Helper T cell (primary cell): ENCODE data around the genes NCAM1 and DRD2.

GRCh38 chr11:112960974-112962132 is at the start of gene NCAM1:
NCAM1 (plus strand) TSS chr11:112961420.
- PRO-cap, 2 experiments: no peak in any of the 2 experiments

DNA sequence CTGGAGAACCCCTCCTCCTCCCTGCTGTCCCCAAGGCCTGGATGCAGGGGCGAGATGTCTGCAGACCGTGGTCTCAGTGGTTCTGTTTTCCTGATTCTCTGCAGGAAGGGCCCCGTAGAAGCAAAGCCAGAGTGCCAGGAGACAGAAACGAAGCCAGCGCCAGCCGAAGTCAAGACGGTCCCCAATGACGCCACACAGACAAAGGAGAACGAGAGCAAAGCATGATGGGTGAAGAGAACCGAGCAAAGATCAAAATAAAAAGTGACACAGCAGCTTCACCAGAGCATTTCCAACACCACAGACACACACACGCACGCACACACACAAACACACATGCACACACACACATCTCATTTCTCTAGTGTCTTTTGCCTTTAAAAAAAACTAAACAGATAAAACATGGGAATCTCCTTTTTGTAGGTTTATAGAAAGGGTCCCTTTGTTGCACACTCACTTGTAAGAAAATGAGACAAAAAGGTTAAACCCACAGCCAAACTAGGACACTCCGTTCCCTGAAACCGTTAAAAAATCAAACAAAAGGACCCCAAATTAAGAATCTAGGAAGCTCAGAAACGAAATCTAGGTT is 39.1 kb upstream of the TTC12 start:
- PRO-cap, 2 experiments: no peak in any of the 2 experiments

GRCh38 chr11:113474696-113475508 is at the start of gene DRD2:
DRD2 (minus strand) TSS chr11:113475398.
- PRO-cap, 2 experiments: no peak in any of the 2 experiments

DNA sequence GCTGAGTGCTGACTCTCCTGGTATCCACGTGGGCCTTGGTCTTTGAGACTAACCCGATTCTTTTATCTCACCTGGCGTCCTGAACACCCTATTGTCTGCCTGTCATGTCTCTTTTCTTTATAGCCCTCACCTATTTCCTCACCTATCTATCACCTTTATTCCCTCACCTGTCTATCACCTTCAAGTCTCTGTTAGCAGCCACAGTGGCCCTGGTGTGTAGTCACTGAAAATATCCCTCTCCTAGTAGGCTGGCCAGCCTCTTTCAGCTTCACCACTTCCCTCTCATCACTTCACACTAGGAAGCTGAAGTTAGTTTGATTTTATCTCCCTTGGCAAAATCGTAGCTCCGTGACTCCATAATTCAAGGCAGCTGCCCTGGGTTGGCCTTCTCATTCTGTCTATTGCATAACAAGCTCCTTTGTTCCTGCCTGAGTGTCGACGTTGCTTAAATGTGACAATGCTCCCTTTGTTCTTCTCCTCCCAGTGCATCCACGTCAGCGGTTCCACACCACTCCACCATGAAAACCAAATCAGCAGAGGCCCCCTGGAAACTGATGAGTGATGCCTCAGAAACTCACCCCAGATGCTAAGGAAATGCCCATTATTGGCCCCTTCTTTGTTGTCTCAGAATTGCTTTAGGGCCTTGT is 30.7 kb upstream of the DRD2 start:
- PRO-cap, 2 experiments: no peak in any of the 2 experiments

DNA sequence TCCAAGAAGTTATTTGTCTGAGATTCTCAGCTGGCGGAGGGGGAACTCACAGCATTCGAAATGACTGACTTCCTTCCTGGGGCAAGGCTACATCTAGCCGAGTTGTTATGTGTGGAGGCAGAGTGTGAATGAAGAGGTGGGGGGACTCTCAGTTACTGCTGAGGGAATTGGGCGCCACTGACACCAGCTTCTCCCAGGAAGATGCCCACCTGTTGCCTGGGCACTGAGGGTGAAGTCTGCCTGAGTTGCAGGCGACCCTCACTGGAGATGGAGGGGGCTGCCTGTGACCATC is 5.9 kb downstream of the HTR3A start:
- PRO-cap, 2 experiments: no peak in any of the 2 experiments

DNA sequence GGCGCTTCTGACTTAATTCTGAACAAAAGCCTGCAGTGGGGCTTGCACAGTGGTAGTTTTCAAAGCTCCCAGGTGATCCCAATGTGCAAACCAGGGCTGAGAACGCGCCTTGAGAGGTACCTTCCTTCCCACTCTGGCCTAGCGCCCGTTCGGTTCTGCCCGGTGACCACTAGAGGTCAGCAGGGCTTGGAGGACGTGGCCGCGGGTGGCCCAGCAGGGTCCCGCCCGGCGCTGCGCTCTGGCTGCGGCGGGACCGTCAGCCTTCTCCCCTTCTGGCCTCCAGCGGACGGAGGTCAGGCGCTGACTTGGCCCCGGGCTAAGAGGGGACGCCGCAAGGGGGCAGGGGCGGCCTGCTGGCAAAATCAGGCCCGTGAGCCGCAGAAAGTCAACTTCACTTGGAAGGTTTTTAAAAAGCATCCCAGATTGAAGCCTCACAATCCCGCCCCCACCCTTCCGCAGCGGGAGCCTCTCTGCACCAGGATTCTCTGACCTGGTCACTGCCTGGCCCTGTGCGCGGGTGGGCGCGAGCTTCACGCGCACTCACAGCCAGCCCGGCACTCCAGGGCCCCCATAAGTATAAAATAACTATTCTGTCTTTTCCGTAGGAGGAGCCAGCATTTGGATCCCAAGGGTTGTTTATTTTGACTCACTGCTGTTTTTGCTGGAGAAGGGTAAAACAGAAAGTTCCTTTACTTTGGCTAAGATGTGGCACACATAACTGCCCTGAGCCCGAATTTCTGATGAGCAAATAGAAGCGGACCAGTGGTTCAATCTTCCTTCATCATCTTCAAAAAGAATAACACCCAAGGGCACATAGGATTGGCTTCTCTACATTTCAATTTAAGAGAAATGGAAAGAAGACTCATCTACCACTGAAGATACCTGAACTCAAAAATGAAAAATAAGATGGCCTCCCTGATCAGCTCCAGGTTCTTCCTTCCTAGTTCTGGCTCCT is 23.2 kb upstream of the ZBTB16 start:
- PRO-cap, 2 experiments: no peak in any of the 2 experiments

DNA sequence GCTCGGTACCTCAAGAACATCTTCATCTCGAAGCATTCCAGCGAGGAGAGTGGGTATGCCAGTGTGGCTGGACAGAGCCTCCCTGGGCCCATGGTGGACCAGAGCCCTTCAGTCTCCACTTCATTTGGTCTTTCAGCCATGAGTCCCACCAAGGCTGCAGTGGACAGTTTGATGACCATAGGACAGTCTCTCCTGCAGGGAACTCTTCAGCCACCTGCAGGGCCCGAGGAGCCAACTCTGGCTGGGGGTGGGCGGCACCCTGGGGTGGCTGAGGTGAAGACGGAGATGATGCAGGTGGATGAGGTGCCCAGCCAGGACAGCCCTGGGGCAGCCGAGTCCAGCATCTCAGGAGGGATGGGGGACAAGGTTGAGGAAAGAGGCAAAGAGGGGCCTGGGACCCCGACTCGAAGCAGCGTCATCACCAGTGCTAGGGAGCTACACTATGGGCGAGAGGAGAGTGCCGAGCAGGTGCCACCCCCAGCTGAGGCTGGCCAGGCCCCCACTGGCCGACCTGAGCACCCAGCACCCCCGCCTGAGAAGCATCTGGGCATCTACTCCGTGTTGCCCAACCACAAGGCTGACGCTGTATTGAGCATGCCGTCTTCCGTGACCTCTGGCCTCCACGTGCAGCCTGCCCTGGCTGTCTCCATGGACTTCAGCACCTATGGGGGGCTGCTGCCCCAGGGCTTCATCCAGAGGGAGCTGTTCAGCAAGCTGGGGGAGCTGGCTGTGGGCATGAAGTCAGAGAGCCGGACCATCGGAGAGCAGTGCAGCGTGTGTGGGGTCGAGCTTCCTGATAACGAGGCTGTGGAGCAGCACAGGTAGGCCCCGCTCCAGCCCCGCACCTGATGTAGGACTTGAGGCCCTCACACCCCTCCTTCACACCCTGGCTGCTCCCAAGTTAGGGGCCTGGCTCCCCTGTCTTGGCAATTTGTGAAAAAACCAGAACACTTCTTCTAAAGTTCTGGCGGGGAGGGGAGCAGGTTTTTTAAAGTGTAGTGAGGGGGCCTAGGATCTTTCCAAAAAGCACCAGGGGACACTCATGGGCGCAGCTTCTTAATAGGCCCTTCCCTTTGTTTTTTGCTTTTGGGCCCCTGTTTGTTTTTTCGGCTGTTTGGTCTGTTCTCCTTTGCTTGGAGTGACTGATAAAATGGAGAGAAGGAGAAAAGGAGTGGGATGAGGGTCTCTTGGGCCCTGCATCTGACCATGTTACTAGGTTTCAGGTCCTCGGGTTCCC is 4.7 kb downstream of the ZBTB16 start:
- PRO-cap, 2 experiments: no peak in any of the 2 experiments

DNA sequence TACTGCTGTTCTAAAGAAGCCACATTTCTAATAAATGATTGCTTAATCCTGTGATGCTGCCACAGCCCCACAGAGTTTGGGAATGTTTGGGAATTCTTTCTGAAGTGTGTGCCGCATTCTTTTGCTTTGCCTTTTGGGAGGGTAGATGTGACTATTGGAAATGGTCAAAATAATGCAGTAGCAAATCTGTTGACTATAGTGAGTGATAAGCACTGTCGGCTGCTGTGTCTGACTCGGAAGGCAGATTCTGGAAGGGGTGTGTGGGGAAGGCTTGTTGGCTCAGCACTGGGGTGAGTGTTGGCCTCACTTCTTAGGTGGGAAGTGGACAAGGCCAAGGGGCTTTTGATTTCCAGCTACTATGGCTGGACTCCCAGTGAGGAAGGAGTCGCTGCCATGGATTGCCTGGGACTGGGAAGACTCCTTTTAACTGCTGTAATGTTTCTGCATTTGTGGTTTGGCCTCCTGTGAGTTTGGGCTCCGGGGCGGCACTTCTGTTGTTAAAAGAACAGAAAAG is 20.0 kb downstream of the ZBTB16 start:
- PRO-cap, 2 experiments: no peak in any of the 2 experiments

GRCh38 chr11:114132845-114133312 is 73.4 kb downstream of the ZBTB16 start:
- PRO-cap, 2 experiments: no peak in any of the 2 experiments

DNA sequence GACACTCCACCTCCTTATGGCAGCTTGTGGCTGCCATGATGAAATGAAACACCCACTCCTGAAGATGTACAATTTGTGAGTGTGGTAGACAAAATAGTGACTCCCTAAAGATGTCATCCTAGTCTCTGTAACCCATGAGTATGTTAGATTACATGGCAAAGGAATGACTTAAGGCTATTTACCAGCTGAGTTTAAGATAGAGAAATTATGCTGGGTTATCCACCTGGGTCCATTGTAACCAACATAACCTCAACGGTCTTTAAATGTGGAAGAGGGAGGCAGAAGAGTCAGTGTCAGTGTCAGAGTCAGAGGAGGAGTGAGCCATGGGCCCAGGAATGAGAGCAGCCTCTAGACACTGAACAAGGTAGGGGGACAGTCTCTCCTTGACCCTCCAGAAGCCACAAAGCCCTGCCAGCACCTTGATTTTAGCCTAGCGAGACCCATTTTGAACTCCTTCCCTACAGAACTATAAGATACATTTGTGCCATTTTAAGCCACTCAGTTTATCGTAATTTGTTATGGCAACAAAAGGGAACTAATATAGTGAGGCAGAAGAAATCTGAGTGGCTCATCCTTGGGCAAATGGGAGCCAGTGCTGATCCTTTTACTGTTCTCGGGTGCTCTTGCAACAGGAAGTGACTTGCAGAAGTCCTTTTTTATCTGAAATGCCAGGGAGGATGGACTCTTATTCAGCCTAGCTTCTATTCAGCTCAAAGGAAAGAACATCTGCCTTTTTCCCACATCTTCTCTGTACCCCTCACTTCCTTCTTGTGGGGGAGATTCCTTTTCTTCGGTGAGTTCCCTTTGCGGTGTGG is 75.9 kb downstream of the ZBTB16 start:
- PRO-cap, 2 experiments: no peak in any of the 2 experiments

GRCh38 chr11:114154343-114155029 is 95.0 kb downstream of the ZBTB16 start:
- PRO-cap, 2 experiments: no peak in any of the 2 experiments

- PRO-cap, 2 experiments: no peak in any of the 2 experiments
Measured at GRCh38 chr11:114168624-114169224, 109.2 kb downstream of the ZBTB16 start.

GRCh38 chr11:114215651-114216298 is 80.4 kb upstream of the NNMT start:
- PRO-cap, 2 experiments: no peak in any of the 2 experiments

GRCh38 chr11:114239275-114239972 is 56.8 kb upstream of the NNMT start:
- PRO-cap, 2 experiments: no peak in any of the 2 experiments

DNA sequence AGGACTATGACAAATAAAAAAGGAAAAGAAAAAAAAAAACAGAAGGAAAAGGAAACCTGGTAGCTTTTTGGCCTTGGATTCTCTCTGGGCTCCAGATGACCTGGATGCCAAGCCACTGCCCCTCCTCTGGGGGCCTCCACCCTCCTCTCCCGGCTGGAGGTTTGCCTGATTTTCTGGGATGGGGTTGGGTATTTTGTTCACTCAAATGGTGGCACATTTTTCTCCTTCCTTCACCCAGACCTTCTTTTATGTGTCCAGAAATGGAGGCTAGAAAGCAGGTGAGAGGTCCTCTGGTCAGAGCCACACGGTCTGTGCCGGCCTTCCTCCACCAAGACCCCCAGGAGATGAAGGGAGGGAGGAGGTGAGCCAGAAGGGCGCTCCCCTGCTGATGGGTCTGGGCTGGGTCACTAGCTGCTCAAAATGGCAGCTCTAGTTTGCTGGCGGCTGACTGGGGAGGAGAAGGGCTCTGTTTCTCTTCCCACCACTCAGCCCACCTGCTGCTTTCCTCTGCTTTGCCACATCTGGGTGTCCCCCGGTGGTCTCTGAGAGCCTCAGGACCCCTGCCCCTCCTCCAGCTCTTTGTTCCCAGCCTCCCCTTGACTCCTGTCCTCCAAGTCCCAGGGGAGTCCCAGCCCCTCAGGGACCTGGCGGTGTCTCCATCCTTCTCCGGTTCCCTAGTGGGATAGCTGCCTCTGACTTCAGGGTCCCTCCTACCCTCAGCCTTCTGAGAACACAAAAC is 45.4 kb upstream of the NNMT start:
- PRO-cap, 2 experiments: no peak in any of the 2 experiments

GRCh38 chr11:114257050-114257434 is 39.2 kb upstream of the NNMT start:
- PRO-cap, 2 experiments: no peak in any of the 2 experiments

DNA sequence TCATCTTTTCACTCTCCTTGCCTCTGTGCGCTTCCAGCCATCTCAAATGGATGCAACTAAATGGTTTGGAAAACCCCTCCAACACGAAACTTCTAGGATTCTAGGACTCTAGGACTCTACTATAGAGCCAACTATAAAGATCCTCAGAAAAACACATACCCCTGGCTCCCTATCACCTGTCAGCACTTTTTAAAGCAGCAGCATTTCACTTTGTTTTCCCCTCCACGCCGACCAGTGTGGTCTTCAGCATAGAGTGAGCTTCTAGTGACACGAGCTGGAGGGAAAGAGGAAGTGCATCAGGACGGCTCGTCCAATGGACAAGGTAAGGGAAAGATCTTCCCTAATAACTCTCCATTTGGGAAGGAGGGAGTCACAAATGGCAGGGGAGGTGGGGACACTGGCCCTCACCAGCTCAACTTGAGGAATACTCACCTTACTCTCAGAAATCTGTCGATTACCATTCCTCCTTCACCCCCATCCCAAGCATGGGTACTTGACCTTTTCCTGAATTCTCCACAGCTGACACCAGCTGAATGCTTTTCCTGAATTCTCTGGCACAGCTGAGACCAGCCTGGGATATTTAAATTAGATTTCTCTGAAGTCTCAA is 33.5 kb upstream of the NNMT start:
- PRO-cap, 2 experiments: no peak in any of the 2 experiments

DNA sequence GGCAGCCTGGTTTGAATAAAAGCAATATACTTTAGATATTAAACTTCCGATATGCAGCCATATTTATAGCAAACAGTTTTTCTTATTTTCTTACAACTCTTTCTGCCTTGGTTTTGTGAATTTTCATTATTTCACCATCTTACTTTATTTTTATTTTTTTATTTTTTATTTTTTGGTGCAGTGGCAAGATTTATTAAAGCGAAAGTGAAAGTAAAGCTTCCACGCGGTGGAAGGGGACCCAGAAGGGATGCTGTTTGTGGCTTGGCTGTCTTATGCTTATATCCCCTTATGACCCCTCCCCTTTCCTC is 50.3 kb downstream of the NNMT start:
- PRO-cap, 2 experiments: no peak in any of the 2 experiments

GRCh38 chr11:114399265-114399456 is 1.1 kb downstream of the C11orf71 start:
- PRO-cap, 2 experiments: no peak in any of the 2 experiments

DNA sequence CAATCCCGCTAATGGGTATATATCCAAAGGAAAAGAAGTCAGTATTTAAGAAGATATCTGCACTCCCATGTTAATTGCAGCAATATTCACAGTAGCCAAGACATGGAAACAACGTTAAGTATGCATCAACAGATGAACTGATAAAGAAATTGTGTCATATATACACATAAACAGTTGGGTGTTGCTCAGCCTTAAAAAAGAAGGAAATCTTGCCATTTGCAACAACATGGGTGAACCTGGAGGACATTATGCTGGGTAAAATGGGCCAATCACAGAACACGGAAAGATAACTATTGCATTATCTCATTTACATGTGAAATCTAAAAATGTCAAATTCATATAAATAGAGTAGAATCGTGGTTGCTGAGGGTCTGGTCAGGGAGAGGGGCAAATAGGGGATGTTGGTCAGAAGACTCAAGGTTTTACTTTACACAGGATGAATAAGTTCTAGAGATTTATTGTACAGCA is 1.6 kb upstream of the NXPE2 start:
- PRO-cap, 2 experiments: no peak in any of the 2 experiments